Heart left ventricle (tissue), 7 donors: ENCODE data around the genes OR4D5, OR10S1, OR8B2, OR8B4, CCDC15 and PKNOX2.

GRCh38 chr11:123303823-123304304, 108.8 kb upstream of the CLMP start:
- PRO-cap, 6 experiments = no peak in any of the 6 experiments
- RAMPAGE, long total RNA, 2 experiments = no peak in any of the 2 experiments
- RRBS = no CpG with 5 or more reads among the region's 7 CpGs

DNA sequence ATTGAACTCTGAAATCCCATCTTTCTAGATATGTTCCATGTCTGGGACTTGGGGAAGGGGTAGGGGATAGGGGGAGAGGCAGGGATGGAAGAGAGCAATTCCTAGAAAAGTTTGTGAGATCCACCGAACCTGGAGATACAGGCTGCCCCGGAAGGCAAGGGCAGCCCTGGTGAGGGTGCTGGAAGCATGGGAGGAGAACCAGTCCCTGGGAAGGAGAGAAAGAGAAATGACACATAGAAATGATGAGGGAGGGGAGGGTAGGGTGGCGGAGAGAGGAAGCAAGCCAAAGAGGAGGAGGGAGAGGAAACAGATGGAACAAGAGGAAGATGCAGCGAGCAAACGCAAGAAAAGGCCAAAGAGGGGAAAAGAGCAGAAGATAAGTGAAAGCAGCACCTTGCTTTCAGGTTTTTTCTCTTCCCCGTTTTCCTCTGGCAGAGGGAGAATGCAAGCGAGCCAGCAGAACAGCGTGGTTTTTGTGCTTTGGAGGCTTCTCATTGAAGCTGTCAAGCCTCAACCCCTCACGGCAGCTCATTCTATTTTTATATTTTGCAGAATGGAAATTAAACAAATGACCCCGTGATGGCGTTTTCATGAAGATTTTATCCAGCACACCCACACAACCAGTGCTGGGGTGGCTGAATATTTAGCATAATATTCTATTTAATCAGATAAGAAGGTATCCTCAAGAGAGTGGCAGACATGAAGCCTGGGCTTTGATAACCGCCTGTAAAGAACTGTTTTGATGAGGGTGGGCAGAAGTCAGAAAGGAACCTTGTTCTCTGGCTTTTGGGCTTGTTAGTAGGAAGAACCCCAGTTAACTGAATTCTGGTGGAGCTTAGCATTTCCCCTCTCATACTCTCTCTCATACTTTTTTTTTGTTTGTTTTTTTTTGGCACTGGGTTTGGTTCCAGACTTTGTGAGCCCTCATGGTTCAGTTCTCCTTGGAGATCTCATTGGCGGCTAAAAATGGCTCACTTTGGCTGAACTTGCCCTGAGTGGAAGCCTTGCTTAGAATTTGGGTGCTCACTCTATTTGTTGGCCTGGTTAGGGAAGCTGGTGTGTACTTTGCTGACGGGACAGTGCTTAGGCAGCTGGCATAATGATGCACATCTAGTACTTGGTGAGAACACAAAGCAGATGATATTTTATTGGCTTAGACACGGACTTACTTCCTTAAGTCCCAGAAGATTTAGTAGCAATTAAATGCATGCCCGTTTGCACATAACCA, 67.0 kb upstream of the GRAMD1B start:
- PRO-cap, 6 experiments = peak in 4 of 6 experiments; most common plus-strand start position 1,026 of the sequence (in 2); most common minus-strand start position 446 of the sequence (in 3)
- RAMPAGE, long total RNA, 2 experiments = no peak in any of the 2 experiments
- RRBS = no CpG with 5 or more reads among the region's 16 CpGs

DNA sequence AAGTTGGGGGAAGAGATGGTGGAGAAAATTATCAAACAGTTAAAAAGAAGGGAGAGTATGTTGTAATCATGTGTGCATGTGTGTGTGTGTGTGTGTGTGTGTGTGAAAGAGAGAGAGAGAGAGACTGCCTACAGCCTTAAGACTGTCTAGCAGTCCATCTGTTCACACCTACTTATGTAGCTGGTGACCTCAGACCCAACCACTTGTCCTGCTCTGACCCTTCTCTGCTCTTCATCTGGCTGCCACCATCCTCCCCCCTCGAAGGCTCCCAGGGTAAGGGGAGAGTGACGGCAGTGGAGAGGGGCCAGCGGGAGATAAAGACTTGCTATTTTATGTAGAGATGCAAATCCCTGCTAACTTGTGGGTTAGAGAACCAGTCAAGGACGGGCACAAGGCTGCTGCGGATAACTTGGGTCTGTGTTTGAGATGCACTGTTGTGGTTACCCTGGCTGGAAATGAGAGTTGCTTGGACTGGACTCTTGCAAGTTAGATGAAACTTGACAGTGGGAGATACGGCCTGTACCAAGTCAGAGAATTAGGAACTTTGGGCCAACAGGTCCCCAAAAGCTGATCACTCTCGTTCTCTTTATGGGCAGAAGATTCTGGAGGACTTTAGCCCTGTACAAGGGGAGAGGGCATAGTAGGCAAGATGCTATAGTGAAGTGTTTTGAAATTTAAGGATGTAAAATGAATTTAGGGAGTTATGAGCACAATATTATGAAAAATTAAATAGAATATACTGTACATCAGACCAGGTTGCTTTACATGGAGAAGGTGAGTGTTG, 24.8 kb upstream of the GRAMD1B start:
- PRO-cap, 6 experiments = peak in 5 of 6 experiments; most common plus-strand start position 356 of the sequence (in 5); most common minus-strand start position 457 of the sequence (in 1)
- RAMPAGE, long total RNA, 2 experiments = no peak in any of the 2 experiments
- RRBS = no CpG with 5 or more reads among the region's 7 CpGs

- PRO-cap, 6 experiments = peak in 2 of 6 experiments; most common plus-strand start chr11:123454455 (in 1)
- RAMPAGE, long total RNA, 2 experiments = start-site peak on the plus strand in 1 of 2 experiments, at chr11:123454410-123454699 at its widest, 17 to 43 reads per replicate
- RRBS = no CpG with 5 or more reads among the region's 11 CpGs
These were observed 24.1 kb downstream of the GRAMD1B start for GRCh38 chr11:123453810-123454918.

- PRO-cap, 6 experiments = no peak in any of the 6 experiments
- RAMPAGE, long total RNA, 2 experiments = no peak in any of the 2 experiments
- RRBS = 60% methylated on average over 2 of the region's 22 CpGs
These were observed 63.9 kb downstream of the SCN3B start for GRCh38 chr11:123590190-123591302.

GRCh38 chr11:123797100-123797973, 8.8 kb downstream of the OR6M1 start:
- PRO-cap, 6 experiments = no peak in any of the 6 experiments
- RAMPAGE, long total RNA, 2 experiments = no peak in any of the 2 experiments
- RRBS = no CpG with 5 or more reads among the region's 14 CpGs

DNA sequence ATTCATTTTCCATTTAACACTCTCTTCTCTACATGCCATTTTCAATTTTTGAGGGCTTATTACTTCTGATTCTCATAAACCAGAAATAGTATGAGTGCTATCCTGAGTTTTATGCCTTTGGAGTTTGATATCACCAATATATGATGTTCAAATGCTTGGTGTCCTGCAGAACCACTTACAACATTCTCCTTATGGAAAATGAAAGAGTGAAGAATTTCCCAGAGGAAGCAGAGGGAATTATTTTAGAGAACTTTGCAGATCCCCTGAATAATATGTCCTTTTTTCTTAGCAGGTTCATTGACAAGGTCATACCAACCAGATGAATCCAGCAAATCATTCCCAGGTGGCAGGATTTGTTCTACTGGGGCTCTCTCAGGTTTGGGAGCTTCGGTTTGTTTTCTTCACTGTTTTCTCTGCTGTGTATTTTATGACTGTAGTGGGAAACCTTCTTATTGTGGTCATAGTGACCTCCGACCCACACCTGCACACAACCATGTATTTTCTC, at the start of gene OR4D5:
TSS of gene OR4D5 (plus strand) at position 320 of the 505 bp plus-strand sequence.
- PRO-cap, 6 experiments = no peak in any of the 6 experiments
- RAMPAGE, long total RNA, 2 experiments = no peak in any of the 2 experiments
- RRBS = no CpG with 5 or more reads among the region's 2 CpGs

GRCh38 chr11:123961833-123962112, 15.8 kb downstream of the OR10S1 start:
- PRO-cap, 6 experiments = peak in 2 of 6 experiments; most common plus-strand start chr11:123962035 (in 2)
- RAMPAGE, long total RNA, 2 experiments = no peak in any of the 2 experiments
- RRBS = no CpG with 5 or more reads among the region's 1 CpG

DNA sequence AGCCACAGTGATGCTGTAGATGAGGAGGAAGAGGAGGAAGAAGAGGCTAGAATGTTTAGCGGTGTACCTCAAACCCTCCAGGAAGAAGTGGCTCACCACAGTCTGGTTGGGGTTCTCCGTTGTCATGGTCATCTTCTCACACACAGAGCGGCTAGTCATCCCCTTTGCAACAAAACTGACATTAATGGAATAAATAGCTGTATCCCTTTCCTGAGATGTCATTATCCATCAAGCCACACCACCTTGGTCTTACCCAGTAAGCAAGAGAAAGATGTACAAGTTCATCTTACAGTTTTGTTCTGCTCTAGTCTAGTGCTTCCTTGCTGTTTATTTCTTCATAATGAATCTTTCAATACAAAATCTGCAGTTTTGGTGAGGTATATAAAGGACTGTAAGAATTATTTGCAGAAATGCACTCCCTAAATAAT, at the start of gene OR10S1:
TSS of gene OR10S1 (minus strand) at position 249 of the 428 bp plus-strand sequence.
- PRO-cap, 6 experiments = no peak in any of the 6 experiments
- RAMPAGE, long total RNA, 2 experiments = no peak in any of the 2 experiments
- RRBS = no CpG with 5 or more reads among the region's 3 CpGs

DNA sequence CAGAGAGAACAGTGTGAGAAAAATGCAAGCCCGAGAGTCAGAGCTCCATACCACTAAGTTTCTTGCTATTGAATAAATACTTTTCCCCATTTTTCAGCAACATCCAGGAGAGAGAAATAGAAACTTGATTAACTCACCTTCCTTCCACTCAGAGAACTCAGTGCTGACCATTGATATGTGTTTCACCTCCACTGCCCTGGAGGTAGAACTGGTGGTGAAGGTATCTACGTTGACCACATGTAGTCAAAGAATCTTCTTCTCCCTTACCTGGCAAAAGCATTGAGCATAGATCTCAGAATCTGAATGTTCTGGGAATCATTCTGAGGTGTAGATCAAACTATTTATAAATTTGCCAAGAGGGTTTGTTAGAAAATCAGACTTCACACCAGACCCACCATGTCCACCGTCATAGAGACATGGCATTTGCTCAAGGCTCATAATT, at the start of gene OR8B2:
TSS of gene OR8B2 (minus strand) at position 263 of the 442 bp plus-strand sequence.
- PRO-cap, 6 experiments = no peak in any of the 6 experiments
- RAMPAGE, long total RNA, 2 experiments = no peak in any of the 2 experiments
- RRBS = no CpG with 5 or more reads among the region's 3 CpGs

DNA sequence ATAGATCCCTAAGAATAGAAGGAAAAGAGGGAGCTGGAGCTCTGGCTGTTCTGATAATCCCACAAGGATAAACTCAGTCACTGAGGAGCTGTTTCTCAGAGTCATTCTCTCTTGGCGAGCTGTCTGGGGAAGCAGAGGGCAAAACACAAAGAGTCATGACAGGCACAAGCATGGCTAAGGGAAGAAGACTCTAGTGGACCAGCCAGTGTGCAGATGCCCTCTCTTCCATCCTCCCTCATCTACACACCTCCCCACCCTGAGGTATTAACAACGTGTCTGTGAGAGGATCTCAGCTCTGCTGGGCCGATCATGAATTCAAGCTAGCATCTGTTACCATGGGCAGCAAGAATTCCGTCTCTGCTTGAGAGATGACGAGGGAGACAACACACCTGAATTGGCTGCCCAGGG, at the start of gene OR8B4:
TSS of gene OR8B4 (minus strand) at position 105 of the 408 bp plus-strand sequence.
- PRO-cap, 6 experiments = no peak in any of the 6 experiments
- RAMPAGE, long total RNA, 2 experiments = no peak in any of the 2 experiments
- RRBS = no CpG with 5 or more reads among the region's 5 CpGs

DNA sequence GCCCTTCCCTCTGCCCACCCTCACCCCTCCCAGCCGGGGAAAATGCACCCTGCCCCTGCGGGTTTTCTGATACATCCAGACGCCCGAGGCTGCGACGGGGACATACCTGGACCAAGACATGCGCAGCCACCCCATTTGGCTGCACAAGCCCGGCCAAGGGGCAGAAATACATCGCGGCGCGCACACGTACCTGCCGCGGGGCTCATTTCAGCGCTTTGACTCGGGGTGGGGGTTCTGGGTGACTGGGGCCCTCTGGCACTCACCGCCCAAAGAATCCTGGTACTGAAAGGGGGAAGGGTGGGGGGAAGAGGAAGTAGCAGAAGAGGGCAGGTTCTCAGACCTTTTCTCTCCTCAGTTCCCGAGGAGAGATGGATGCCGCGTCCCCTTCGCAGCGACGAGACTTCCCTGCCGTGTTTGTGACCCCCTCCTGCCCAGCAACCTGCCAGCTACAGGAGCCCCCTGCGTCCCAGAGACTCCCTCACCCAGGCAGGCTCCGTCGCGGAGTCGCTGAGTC, 5.9 kb downstream of the VSIG2 start:
- PRO-cap, 6 experiments = peak in 2 of 6 experiments; most common plus-strand start position 354 of the sequence (in 2); most common minus-strand start position 272 of the sequence (in 1)
- RAMPAGE, long total RNA, 2 experiments = no peak in any of the 2 experiments
- RRBS = 16% methylated on average over 4 of the region's 30 CpGs

GRCh38 chr11:124891066-124891665, 6.5 kb downstream of the ROBO4 start:
- PRO-cap, 6 experiments = no peak in any of the 6 experiments
- RAMPAGE, long total RNA, 2 experiments = no peak in any of the 2 experiments
- RRBS = 90% methylated on average over 2 of the region's 9 CpGs

GRCh38 chr11:124953802-124954634, at the start of gene CCDC15:
TSS of gene CCDC15 (plus strand) at chr11:124954202.
- PRO-cap, 6 experiments = peak in 6 of 6 experiments; most common plus-strand start chr11:124954121 (in 3); most common minus-strand start chr11:124953991 (in 6)
- RAMPAGE, long total RNA, 2 experiments = no peak in any of the 2 experiments
- RRBS = under 1% methylated on average over 17 of the region's 53 CpGs

- PRO-cap, 6 experiments = peak in 3 of 6 experiments; most common plus-strand start chr11:125070953 (in 1); most common minus-strand start chr11:125070754 (in 3)
- RAMPAGE, long total RNA, 2 experiments = no peak in any of the 2 experiments
- RRBS = no CpG with 5 or more reads among the region's 8 CpGs
These were observed 7.7 kb downstream of the SLC37A2 start for GRCh38 chr11:125070647-125071283.

- PRO-cap, 6 experiments = peak in 6 of 6 experiments; most common plus-strand start chr11:125165022 (in 4); most common minus-strand start chr11:125164530 (in 3)
- RAMPAGE, long total RNA, 2 experiments = start-site peak on the plus strand in 2 of 2 experiments, at chr11:125164748-125164754 at its widest, 23 to 25 reads per replicate
- RRBS = 2% methylated on average over 21 of the region's 58 CpGs
These were observed at the start of gene PKNOX2 for GRCh38 chr11:125164373-125165081. TSS of gene PKNOX2 (plus strand) at chr11:125164751.

DNA sequence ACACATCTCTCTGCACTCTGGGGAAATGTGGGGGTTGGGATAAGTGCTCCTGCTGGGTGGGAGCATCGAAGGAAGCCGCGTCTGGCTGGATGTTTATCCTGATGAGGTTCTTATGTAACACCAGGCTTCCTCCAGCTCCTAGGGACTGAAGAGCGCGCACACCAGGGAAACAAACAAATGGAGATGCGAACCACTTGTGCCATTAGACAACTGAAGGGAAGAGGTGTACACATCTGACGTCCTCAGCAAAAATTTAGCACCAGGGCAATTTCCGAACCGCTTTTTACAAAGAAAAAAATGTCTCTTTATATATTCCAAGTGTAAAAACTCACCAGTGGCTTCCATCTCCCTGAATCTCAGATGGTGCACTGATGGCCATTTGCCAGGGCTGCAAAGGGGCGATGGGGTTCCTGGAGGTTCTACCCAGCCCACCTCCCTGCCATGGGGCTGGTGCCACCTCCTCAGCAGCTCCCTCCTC, 89.4 kb downstream of the PKNOX2 start:
- PRO-cap, 6 experiments = no peak in any of the 6 experiments
- RAMPAGE, long total RNA, 2 experiments = no peak in any of the 2 experiments
- RRBS = no CpG with 5 or more reads among the region's 10 CpGs

DNA sequence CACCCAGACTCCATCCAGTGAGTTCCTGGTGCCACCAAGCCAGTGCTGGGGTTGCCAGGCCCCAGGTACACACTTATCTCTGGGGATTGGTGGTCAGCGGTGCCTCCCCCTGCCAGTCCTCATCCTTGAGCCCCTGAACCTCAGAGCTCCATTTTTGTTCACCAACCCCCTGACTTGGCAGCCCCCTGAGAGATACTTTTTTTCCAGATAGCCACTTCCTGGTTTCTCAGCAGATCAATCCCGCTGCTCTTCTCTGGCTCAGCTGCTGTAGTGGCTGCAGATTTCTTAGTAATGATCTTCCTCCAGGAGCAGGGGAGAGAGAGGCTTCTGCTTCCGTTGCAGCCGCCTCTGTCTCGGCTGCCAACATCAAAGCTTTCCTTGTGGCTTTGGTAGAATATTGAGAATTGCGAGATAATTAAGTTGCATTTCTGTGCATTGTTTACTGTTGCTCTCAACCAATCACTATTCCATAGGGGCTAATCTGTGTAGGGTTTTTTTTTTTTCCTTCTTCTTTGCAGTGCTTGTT, 92.0 kb downstream of the PKNOX2 start:
- PRO-cap, 6 experiments = no peak in any of the 6 experiments
- RAMPAGE, long total RNA, 2 experiments = no peak in any of the 2 experiments
- RRBS = no CpG with 5 or more reads among the region's 6 CpGs

DNA sequence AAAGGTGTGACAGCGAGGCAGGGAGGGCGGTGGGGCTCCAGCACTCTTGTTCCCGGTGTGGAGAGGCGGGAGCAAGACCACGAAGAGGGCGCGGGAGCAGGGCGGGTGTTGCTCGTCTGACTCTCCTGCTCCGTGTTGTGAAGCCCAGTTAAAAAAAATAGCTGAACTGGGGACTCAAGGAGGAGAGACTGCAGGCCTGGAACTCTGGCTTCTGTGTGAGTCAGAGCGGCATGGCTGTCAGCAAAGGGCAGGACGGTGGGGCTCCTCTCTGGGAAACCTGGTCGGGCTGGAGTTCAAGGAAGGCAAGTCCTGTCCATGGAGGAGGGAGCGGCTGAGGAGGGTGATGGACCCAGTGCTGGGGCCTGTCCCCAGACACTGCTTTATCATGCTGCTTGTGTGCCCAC, 152.4 kb downstream of the FEZ1 start:
- PRO-cap, 6 experiments = peak in 1 of 6 experiments; most common minus-strand start position 137 of the sequence (in 1)
- RAMPAGE, long total RNA, 2 experiments = no peak in any of the 2 experiments
- RRBS = no CpG with 5 or more reads among the region's 14 CpGs

- PRO-cap, 6 experiments = peak in 2 of 6 experiments; most common plus-strand start chr11:125458076 (in 1); most common minus-strand start chr11:125458041 (in 2)
- RAMPAGE, long total RNA, 2 experiments = no peak in any of the 2 experiments
- RRBS = no CpG with 5 or more reads among the region's 13 CpGs
These were observed 38.2 kb downstream of the FEZ1 start for GRCh38 chr11:125457691-125458401.